NALM6 (cell line): ENCODE measurements around a stretch of chr5.

- PRO-cap, result no peak
Measured at GRCh38 chr5:206850-207731, 10.9 kb downstream of the CCDC127 start.

DNA sequence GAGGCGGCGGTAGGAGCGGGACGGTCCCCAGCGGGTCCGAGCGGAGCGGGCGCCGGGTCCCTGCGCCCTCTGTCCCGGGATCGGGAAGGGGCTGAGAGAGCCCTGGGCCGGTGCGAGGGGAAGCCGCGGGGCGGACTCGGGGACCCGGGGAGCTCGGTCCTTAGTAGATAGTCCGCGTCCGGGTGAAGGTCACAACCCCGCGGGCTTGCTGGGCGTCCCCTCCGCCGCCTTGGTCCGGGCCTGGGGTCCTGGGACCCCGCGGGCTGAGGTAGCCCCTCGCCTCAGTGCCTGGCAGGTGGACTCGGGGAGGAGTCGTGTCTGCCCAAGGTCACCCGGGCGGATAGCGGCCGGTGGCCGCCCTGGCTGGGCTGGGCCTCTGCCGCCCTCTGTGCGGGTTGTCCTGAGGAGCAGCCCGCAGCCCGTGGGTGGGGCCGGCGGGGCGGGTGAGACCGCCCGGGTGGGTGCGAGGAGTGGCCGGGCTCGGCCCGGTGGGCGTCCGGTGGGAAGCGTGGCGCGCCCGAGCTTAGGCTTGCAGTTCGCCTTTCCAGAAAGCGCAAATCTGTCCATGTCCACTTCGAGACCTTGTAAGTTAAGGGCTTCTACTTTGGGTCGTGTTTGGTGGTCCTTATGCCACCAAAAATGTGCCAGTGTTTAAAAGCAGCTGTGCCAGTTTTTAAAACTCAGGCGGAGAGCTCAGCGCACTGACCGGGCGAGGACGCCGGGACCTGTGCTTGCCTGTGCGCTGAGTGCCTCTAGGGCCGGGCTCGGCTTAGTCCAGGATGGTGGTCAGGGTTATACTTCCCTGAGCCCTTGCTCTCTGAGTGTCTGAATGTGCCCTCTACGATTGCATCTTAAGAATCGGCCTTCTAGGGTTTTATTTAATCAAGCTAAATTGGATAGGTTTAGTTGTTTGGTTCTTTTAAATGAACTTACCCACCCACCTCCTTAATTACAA is 617 bp downstream of the SDHA start:
- PRO-cap, result unidirectional peak, plus-strand start at position 163 of the sequence

DNA sequence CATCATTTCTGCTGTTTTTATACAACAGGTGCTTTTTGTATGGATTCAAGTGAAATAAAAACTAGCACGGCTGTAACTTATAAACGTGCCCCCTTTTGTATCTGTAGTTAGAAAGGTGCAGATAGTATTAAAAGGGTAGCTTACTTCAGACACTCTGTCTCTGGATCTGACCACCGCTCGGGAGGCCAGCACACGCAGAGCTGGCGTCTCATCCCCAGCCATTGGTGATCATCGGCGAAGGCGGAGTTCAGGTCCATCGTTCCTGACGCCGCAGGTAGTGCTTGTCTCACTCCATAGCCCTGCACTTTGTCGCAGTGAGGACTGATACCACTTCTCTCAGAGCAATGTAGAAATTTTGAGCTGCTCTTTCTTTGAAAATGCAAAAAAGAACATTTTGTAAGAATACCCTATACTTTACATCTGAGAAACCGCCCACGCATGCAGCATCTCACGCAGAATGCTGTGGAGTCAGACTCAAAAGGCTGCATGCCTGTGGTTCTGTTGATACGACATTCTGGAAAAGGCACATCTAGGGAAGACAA is 19.6 kb downstream of the SDHA start:
- PRO-cap, result no peak

- PRO-cap, result no peak
Measured at GRCh38 chr5:239181-239742, 21.1 kb downstream of the SDHA start.

GRCh38 chr5:279597-279939 is 8.1 kb downstream of the PDCD6 start:
- PRO-cap, result no peak

DNA sequence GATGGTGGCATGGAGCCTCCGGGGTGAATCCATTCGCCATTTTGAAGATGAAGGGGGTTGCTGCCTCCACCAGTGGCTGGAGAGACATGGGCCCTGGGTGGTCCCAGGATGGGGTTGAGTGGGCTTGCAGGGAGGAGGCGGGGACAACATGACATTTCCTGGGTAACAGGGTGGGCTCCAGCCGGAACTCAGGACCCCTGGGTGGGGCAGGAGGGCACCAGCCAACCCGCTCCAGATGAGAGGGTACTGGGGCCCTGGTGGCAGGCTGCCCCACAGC is 55.7 kb downstream of the AHRR start:
- PRO-cap, result no peak

- PRO-cap, result no peak
Measured at GRCh38 chr5:389714-390227, 53.2 kb upstream of the EXOC3 start.

DNA sequence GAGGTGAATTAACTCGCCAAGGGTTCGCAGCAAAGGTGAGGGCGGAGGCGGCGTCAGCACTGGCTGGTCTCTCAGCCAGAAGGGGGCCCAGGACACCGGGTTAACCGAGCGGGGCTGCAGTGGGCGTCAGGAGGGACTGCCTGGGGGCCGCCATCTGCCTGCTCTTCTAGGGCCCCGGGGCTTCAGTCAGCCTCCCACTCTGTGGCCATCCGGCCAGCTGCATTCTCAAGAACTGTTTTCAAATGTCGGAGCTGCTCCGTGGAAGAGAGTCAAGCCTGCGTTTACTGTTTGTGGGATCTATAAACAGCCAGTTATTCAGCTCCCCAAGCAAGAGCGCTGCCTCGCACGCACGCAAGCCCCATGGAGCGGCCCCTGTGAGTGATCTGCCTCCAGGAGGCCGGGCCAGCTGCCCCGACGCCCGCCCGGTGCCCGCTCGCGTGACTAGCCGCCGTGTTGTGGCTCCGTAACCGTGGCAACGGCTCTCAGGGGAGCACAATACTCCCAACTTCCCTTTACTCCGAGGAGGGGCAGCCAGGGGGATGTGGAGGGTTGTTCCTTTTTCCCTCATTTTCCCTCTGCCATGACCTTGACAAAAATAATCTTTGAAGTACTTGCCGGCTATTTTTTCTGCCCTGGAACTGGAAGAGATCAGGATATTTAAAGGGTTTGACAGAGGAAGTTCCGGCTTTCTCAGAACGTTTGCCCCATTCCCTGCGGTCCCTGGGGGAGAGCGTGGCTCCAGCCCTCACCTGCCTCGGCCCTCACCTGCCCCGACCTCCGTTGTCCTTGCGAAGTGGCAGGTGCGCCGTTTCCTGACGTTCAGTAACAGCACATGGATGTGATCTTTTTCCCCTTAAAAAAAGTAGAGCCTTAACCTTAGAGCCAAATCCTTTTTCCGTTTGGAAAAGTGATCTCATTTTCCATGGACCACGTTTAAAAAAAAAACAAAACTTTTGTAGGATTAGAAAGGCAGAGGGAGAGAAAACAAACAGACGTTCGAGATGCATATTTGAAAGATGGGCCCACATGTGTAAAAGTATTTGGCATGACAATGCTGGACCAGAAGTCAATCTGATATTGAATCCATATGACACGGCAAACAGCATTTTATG is 43.0 kb upstream of the EXOC3 start:
- PRO-cap, result unidirectional peak, minus-strand start at position 380 of the sequence

DNA sequence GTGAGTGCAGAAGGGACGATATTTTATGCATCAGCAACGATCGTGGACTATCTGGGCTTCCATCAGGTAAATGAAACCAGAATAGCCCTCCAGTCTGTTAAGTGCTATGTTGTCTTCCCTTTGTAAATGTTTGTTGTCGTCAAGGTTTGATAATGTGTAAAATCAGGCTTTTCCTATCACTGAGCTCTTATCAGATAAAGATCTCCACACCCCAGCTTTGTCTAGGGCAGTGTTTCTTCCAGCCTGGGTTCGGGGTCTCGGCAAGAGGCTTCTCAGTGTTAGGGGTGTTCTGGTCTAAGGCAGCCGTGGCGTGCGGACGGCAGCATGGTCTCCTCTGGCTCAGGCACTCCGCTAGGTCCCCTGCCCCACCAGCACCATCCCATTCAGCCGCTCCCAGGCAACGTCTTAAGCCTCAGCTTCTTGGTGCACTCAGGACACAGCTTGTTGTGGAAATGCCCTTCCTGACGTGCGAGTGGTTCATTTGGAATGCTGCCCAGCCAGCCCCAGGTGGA is 29.6 kb upstream of the EXOC3 start:
- PRO-cap, result no peak

DNA sequence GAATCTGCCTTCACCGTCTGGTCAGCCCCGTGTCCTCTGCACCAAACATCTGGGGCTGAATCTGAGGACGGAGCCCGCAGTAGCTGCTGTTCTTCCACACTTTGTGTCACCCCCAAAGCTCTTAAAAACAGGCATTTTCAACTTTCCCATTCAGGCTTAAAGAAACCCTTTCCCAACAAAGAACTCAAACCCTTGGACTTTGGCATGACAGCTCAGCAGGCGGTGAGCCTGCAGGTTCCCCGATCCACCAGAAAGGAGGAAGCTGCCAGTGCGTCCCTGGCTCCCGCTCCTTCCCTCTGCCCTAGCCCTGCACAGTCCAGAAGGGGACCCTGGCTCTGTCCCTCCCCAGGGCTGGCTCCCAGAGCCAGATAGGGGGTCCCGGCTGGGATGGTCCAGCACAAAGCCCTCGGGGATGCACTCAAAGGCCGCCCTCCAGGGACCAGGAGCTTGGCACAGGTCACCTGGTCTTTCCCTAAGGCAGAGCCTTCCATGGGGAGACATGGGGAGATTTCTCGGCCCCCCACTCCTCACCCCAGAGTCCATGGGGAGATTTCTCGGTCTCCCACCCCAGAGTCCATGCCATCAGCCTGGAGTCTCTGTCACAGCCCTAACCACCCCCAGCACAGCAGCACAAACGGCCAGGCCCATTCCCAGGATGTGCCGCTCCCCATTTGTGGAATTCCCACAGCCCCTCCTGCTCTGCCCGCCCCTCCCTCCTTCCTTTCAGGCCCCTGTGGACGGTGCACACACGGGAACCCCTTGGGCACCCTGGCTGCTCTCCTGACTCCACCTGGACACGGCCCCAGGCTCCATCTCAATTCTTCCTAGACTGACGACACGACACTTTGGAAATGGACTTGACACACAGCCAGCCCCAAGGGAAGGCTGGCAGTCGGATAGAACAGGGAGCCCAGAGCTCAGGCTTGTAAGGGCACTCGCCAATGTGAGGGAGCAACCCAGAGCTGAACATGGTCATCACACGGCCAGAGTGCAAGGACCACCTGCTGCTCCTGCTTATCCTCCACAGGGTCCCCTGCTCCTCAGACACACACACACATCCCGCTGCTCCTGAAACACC is 9.3 kb downstream of the SLC9A3 start:
- PRO-cap, result no peak

GRCh38 chr5:538947-539706 is 14.9 kb upstream of the SLC9A3 start:
- PRO-cap, result no peak

DNA sequence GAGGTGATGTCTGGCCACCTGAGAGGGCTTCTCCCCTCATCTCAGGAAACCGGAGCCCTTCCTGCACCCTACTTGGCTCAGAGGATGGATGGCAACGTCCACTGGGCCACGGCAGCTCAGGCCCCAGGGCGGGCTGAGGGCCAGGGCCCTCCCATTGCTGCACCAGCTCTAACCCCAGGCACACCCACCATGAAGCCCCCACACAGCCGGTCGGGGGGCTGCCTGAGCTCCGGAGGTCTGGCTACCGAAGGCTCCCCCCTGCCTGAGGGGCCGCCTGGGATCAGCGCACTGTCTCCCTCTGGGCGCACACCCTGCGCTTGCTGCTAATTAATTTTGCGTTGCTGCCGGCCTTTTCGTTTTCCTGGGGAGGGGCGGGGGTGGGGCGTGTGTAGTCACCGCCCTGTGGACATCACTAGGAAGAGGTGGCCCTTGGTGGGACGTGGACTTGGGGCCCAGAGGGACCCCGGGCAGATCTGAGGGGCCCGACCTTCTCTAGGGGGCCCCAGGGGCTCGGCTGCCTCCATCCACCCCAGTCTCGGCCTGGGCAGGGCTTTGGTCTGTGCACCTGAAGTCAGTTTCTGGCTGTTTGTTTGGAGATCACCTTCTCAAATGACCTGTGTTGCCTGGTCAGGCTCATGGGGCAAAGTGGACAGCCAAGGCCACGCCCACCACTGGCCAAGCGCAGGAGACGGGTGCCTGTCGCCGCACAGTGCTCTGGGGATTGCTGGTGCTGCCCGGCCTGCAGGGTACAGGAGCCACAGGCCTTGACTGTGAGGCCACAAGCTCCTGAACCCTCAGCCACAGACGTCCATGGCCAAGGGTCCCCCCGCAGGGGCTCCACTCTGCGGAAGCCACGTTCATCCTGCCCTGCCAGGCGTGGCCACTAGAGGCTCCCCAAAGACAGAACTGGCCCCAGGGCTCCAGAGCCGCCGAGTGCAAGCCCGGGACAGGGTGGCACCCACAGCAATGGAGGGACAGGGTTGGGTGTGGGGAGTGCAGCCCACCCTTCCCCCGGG is 22.0 kb downstream of the TPPP start:
- PRO-cap, result no peak

GRCh38 chr5:713593-714235 is 20.6 kb upstream of the TPPP start:
- PRO-cap, result no peak

DNA sequence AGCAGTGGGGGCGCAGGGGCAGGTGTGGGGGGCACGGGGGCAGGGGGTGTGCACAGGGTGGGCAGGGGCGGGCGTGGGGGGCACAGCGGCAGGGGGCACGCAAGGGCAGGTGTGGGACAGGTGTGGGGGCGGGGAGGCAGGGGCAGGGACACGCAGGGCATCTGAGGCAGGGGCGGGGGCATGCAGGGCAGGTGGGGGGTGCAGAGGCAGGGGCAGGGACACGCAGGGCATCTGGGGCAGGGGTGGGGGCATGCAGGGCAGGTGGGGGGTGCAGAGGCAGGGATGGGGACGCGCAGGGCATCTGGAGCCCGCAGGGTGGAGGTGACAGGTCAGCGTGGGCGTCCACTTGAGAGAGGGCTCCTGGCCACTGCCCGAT is 33.2 kb downstream of the ZDHHC11B start:
- PRO-cap, result no peak

- PRO-cap, result no peak
Measured at GRCh38 chr5:801545-801799, 16.9 kb upstream of the ZDHHC11B start.

DNA sequence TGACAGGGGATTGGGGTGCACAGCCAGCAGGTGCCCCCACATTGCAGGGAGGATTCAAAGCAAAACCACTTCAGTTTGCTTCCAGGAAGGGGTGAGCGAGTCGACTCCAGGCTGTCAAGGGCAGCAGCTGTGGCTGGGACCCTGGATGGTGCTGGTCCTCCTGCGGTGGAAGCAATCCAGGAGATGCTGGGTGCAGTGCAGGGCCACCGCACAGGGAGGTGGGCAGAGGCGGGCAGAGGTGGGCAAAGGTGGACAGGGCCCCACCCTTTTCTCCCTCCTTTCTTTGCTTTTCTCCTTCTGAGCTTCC is 29.0 kb upstream of the NKD2 start:
- PRO-cap, result no peak

DNA sequence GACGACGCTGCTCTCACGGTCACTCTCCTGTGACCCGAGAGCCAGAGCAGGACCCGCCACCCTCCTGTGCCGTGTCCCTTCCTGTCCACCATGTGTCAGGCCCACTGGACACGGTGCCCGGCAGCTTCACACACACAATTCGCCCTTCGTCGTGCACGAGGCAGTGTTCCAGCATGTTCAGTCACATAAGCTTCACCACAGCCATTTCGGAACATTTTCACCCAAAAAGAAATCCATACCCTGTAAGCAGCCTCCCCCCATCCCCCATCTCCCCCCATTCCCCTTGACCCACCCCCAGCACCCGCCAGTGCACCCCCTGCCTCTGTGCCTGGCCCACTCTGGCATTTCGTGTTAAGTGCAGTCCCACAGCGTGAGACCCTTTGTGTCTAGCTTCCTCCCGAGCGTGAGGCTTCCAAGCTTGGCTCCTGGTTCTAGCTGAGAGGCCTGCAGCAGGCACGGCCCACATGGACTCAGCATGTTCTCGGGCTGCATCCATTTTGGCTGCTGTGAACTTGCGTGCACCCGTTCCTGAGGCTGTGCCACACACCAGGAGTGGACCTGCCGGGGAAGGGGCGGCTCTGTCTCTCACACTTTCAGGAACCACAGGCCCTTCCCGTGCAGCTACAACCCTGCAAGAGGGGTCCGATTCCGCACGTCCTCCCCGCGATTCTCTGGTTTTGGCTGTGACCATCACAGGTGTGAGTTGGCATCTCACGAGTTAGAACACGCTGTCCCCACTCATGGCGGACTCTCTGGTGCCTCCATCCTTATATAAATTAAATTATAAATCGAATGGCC is 40.7 kb downstream of the NKD2 start:
- PRO-cap, result no peak

DNA sequence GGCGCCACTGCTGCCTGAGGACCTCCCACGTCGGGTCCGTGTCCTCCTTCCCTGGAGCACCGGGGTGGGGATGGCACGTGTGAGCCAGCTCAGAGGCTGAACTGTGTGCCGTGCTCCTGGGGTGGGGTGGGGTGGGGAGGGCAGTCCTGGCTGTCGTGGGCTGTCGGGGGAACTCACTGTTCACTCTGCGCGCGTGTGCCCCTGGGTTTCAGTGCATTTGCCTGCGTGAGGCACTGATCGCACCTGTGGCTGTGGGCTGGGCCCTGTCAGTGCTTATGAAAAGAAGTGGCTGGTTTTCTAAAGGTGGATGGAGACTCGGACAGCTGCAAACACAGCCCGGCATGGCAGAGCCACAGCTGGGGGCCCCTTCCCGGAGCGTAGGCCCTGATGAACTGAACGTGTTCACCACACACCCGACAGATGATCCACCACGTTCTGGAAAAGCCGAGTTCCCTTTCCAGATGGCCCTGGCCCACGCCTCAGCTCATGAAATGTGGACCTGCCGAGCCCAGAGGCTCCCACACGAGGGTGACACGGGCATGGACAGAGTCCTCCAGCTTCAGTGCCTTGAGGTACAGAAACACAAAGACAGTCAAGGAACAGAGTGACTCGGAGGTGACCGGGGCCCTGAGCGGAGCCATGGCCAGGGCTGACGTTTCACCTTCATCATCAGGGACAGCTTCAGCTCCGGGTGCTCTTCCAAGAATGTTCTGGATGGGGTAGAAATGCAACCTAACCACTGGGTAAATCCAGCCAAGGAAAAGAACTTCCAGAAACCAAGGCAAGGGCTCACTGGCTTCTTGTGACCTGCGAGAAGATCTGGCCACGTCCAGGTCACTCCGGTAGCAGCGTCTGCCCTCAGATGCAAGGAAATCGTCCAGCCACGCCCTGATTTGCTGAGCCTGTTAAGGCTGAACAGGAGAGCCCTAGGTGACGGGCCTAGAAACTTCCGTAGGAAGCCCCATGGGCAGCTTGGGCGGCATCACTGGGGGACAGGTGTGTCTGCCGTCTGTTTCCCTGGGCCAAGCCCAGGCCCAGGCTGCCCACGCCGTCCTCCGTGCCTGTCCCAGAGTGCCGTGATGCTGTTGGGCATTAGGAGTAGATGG is 43.0 kb downstream of the NKD2 start:
- PRO-cap, result bidirectional peak, plus-strand start at position 419 of the sequence, minus-strand start at position 219 of the sequence

GRCh38 chr5:1182594-1183229 is 18.7 kb upstream of the SLC6A19 start:
- PRO-cap, result no peak

GRCh38 chr5:1227590-1228202 is 2.5 kb downstream of the SLC6A18 start:
- PRO-cap, result no peak